ENCODE data around the genes KCND1, GAGE12F, PAGE1, CLCN5, CENPVL1, SSX2B, SPANXN5, TSPYL2 and KDM5C.

GRCh38 chrX:48575358-48575913, 1.2 kb downstream of the RBM3 start:
- RRBS, result 21% methylated on average over 2 of the region's 18 CpGs

- RRBS, result no CpG with 5 or more reads among the region's 19 CpGs
These were observed 1.1 kb upstream of the SUV39H1 start for GRCh38 chrX:48695324-48695861.

DNA sequence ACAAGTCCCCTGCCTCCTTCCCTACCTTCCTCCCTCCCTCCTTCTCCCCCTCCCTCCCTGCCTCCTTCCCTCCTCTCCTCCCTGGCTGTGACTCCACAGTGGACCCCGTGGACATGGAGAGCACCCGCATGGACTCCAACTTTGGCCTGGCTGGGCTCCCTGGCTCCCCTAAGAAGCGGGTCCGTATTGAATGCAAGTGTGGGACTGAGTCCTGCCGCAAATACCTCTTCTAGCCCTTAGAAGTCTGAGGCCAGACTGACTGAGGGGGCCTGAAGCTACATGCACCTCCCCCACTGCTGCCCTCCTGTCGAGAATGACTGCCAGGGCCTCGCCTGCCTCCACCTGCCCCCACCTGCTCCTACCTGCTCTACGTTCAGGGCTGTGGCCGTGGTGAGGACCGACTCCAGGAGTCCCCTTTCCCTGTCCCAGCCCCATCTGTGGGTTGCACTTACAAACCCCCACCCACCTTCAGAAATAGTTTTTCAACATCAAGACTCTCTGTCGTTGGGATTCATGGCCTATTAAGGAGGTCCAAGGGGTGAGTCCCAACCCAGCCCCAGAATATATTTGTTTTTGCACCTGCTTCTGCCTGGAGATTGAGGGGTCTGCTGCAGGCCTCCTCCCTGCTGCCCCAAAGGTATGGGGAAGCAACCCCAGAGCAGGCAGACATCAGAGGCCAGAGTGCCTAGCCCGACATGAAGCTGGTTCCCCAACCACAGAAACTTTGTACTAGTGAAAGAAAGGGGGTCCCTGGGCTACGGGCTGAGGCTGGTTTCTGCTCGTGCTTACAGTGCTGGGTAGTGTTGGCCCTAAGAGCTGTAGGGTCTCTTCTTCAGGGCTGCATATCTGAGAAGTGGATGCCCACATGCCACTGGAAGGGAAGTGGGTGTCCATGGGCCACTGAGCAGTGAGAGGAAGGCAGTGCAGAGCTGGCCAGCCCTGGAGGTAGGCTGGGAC, 11.1 kb downstream of the SUV39H1 start:
- RRBS, result no CpG with 5 or more reads among the region's 14 CpGs

DNA sequence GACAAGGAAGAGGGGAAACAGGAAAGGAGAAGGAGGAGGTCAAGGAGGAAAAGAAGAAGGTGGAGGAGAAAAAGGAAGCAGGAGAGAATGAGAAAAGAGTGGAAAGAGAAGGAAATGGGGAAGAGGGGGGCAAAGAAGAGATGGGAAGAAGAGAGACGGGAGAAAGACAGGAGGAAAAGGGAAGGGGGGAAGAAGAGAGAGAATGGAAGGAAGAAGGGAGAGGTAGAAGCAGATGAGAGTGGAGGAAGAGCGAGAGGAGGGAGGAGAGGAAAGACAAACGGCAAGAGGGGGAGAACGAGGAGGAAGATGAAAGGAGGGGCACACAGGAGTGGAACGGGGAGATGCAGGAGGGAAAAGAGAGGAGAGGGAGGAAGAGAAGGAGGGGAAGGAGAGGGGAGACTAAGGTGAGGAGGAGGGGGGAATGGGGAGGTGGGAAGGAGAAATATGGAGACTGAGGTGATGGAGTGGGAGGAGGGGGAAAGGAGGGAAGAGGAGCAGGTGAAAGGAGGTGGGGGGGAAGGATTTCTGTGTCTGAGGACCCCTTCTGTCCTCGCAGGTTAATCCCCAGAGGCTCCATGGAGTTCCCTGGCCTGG, 4.2 kb downstream of the GATA1 start:
- RRBS, result no CpG with 5 or more reads among the region's 6 CpGs

- RRBS, result no CpG with 5 or more reads among the region's 16 CpGs
These were observed 1.4 kb upstream of the OTUD5 start for GRCh38 chrX:48958828-48959220.

DNA sequence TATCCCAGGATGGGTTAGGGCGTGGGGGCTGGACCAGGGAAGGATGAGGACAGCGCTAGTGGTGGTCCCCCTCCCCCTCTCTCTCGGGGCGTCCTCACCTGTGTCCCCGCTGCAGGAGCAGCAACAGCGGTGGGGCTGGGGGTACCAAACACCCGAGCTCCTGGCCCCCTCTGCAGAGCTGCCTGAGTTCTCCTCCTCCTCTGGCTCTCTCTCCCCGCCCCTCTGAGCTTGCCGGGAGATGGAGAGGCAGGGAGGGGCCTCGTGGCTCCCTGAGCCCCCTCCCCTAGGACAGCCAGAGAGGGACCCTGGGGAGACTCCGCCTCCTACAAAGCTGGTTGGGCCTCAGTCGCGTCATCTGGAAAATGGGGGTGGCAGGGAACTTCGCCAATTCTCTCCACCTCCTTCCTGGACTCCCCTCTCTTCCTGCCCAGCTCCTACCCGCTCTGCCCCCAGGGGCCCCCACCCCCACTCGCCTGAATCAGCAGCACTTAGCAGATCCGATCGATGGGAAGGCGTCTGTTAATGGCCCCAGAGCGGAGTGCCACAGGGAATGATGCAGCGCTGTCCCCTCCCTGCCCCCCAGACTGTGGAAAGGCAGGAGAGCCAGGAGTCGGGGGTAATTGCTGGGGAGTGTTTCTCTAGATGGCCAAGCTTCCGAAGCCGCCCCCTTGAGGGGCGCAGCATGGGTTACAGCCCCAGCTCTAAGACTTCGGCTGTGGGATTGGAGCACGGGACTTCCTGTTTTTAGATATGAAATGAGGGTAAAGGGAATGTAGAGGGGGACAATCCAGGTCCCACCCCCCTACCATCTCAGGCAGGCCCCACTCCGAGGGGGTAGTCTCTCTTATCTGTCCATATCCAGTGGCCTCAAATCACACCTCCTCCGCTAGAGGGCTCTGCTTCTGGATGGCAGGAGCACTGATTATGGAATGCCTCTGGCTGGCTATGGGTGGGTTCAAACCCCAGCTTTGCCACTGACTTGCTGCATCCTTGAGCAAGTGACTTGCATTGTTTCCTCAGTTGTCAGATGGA, at the start of gene KCND1:
KCND1 (minus strand) TSS at position 202 of the 1,032 bp plus-strand sequence.
- RRBS, result no CpG with 5 or more reads among the region's 29 CpGs

DNA sequence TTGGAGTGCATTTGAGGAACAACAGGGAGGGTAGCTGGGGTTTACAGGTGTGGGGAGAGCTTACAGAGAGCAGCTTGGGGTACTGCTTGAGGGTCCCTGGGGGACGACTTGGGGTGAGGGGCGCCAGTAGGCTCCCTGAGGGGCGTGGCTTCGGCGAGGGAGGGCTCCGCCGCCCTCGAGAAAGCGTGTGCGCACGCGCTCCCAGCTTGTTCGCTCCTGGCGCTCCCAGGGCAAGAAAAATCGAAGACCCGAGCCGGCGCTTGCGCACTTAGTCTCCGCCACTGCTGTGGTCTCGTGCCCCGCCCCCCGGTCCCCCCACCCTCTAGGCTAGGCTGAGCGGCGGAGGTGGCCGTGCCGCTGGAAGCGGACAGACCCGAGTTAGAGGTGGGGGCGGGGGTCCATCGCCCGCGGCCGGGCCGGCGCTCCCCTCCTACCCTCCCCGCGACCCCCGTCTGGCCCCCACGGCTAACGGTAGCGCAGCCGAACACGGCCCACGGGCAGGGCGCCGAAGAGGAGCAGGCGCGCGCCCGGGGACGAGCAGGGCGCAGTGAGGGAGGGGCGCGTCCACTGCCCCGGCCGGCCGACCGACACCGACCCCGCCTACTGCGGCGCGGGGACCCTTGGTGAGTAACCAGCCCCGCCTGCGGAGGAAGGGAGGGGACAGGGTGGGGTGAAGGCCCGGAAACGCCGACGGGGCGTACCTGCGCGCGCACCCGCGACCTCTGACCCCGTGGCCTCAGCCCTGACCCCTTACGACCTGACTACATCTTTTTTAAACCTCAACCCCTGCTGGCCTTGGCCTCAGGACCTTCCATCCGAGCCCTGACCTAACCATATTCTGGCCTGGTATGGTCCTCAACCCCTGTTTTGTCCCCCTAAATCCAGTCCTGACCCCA, 5.3 kb upstream of the CCDC120 start:
- RRBS, result 4% methylated on average over 13 of the region's 79 CpGs

DNA sequence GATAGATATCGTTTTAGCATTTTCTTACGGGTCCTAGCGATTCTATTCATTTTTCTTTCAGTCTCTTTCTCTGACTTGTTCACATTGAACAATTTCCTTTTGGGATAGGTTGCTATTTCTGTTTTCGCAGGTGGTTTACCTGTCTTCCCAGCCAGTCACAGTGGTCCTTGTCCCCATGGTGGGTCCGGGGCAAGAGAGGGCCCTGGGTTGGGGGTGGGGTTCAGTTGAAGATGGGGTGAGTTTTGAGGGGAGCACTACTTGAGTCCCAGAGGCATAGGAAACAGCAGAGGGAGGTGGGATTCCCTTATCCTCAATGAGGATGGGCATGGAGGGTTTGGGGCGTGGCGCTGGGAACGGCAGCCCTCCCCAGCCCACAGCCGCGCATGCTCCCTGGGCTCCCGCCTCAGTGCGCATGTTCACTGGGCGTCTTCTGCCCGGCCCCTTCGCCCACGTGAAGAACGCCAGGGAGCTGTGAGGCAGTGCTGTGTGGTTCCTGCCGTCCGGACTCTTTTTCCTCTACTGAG, at the start of gene GAGE12F:
GAGE12F (plus strand) TSS at position 426 of the 524 bp plus-strand sequence.
- RRBS, result no CpG with 5 or more reads among the region's 19 CpGs

- RRBS, result no CpG with 5 or more reads among the region's 14 CpGs
These were observed at the start of gene PAGE1 for GRCh38 chrX:49695926-49696397. TSS of gene PAGE1 (minus strand) at chrX:49695984.

GRCh38 chrX:49922228-49922851, at the start of gene CLCN5:
TSS of gene CLCN5 (plus strand) at chrX:49922596.
- RRBS, result 2% methylated on average over 19 of the region's 53 CpGs

GRCh38 chrX:50596409-50597138, 125.9 kb upstream of the DGKK start:
- RRBS, result no CpG with 5 or more reads among the region's 7 CpGs

GRCh38 chrX:51456189-51456929, 40.0 kb downstream of the NUDT11 start:
- RRBS, result no CpG with 5 or more reads among the region's 13 CpGs

DNA sequence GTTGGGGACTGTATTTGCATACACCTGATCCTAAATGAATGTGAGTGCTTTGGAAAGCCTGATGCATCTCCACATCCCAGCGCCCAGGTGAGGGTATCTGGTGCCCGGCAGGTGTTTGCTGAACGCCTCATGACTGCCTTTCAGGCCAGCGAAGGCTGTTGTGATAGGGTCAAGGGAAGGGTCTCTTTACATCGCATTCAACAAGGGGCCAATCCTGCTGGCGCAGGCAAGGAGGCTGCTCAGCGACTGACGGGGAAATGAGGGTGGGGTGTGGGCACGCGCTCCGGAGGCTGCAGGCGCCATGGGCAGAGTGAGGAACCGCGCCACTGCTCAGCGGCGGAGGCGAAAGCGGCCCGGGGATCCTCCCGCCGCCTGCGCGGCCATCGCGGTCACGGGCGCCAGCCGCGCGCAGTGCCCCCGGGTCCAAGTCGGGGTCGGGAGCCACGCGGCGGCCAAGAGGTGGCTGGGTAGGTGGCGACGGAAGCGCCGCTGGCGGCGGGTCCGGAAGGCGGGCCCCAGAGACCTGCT, at the start of gene CENPVL1:
CENPVL1 (plus strand) TSS at position 302 of the 528 bp plus-strand sequence.
- RRBS, result no CpG with 5 or more reads among the region's 44 CpGs

GRCh38 chrX:52654693-52654870, 118 bp downstream of the SSX7 start:
- RRBS, result no CpG with 5 or more reads among the region's 5 CpGs

GRCh38 chrX:52750963-52751537, at the start of gene SSX2B:
TSS of gene SSX2B (plus strand) at chrX:52751252.
- RRBS, result no CpG with 5 or more reads among the region's 20 CpGs

- RRBS, result no CpG with 5 or more reads among the region's 3 CpGs
These were observed at the start of gene SPANXN5 for GRCh38 chrX:52797130-52797515. TSS of gene SPANXN5 (minus strand) at chrX:52797427.

GRCh38 chrX:53082277-53082468, at the start of gene TSPYL2:
TSS of gene TSPYL2 (plus strand) at chrX:53082367.
- RRBS, result 6% methylated on average over 7 of the region's 22 CpGs

DNA sequence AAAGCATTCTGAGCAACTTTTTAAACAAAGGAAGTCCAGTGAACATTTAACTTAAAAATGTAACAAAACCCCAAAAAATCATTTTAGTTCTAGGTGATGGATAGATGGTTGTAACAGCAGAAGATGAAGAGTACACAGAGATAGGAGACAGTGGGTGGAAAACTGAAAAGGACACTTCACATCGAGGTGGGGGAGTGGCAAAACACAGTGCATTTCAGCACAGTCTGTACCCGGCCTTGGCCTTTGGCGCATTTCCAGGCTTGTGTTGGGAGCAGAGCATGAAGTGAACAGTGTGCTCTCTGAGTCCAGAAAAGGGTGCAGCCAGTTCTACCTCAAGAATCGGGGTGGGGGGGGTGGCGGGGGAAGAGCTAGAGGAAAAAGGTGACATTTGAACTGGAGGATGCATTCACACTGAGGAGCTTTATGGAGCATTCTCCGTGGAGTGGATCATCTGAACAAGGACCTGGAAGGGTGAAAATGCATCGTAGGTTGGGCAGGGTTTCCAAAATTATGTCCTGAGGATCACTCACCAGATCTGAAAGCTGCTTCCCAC, 4.3 kb downstream of the TSPYL2 start:
- RRBS, result no CpG with 5 or more reads among the region's 7 CpGs

DNA sequence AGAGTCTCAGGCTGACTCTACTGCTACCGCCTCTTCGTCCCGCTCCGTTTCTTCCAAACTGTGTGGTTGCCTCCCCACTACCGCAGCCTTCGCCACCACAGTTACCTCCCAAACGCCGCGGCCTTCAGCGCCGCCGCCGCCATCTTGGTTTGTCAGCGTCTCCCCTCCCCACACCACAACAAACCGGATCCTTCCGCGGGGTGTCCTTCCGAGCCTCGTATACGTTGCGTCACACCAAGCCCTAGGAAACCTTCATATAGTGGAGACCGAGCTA, at the start of gene KDM5C:
KDM5C (minus strand) TSS at position 154 of the 274 bp plus-strand sequence.
- RRBS, result no CpG with 5 or more reads among the region's 22 CpGs

DNA sequence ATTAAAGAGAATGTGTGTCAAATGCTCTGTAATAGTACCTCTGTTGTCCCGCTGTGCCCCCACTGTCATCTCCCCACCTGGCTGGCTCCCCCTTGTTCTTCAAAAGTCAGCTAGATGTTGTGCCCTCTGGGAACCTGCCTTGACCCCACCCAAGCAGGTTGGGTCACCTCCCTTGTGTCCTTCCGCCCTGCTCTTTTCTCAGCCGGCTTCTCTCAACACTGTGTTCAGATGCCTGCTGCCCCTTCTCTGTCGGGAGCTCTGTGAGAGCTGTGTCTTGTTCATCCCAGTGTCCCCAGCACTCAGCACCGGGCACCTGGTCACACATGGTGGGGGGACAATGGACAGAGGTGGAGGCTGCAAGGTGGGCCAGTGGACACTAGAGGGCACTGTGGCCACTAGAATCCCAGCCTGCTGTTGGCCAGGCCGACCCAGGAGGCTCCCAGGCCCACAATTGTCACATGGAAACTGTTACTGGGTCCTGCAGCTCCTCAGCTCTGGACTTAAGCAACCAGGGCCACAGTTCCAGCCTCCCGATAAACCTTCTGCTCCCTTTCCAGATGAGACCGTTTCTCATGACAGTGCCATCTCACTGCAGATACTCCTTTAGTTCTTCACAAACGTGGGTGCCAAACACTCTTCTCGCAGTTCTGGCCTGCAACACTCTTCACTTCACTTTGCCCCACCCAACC, 36.6 kb downstream of the IQSEC2 start:
- RRBS, result no CpG with 5 or more reads among the region's 10 CpGs

All from epidermal melanocyte (primary cell).